Omental fat pad (tissue), 4 donors: ENCODE results near the gene RPP40.

- PRO-cap: no peak
- RAMPAGE, long total RNA, 4 experiments: start-site peak on the plus strand in 4 of 4 experiments, at chr6:5003766-5003827 at its widest, 7 to 52 reads per replicate; start-site peak on the minus strand in 3 of 4 experiments, at chr6:5004009-5004037 at its widest, 55 to 223 reads per replicate
These were observed at the start of gene RPP40 for GRCh38 chr6:5003484-5004210. Gene RPP40, minus strand, starts transcription at chr6:5004037.

- PRO-cap: no peak
- RAMPAGE, long total RNA, 4 experiments: no peak in any of the 4 experiments
These were observed 55.9 kb downstream of the LYRM4 start for GRCh38 chr6:5204634-5205539.

DNA sequence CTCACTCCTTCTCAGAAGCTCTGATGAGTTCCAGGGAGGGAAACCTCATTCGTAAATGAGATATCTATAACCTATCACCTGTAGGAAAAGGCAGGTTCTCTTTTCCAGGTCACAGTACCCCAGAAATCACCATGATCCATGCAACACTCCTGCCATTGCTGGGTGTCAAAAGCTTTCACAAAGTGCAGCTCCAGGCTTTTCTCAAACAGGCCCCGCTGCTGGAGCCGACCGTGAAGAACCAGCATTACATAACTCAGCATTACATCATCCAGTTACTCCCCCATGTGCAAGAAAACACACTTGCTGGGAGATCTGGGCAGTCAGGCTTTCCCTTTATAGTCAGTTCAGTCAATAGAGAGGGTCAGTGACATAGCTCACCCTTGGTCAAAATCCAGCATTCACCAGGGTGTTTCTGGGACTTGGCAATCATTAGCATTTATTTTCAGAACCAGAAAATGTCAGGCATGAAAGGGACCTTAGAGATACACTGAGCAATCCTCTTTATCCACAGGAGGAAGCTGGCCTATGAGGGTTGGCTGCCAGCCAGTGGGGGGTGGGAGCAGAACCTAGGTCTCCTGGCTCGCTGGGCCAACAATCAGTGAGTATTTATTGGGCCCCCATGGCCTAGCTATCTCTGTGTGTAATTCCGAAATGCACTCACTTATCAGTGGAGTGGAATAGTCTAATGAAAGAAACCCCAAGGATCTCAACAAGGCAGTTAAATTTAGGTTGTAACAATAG, 54.8 kb downstream of the LYRM4 start:
- PRO-cap: no peak
- RAMPAGE, long total RNA, 4 experiments: no peak in any of the 4 experiments

DNA sequence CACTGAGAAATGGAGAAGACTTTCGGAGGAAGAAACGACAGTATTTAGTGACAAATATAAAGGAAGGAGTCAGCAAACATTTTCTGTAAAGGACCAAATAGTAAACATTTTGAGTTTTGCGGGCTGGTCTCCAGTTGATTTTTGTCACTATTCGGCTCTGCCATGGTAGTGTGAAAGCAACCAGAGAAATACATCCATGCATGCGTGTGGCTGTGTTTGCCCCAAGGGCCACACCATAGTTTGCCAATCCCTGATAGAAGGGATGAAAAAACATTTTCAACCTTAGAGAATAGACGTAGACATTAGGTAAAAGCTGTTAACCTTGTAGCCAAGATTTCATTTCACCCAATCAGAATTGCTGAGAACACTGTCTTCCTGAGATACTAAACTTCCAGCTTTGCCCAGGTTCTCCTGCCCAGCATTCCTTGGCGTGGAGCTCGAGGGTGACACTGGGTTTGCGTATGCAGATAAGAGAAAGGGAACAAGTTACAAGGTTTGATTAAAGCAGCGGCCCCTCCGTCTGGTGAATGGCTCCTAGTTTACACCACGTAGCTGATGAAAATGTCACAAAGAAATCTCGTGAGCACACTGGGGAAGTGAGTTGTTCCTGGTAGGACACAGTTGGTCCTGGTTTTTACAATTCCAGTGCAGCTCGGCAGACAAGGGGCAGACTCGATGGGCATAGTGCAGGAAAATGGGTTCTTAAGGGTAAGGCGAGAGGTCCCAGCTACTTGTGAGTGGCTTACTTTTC, 247.7 kb downstream of the FARS2 start:
- PRO-cap: no peak
- RAMPAGE, long total RNA, 4 experiments: no peak in any of the 4 experiments

GRCh38 chr6:5663253-5663747, 343.4 kb downstream of the NRN1 start:
- PRO-cap: no peak
- RAMPAGE, long total RNA, 4 experiments: no peak in any of the 4 experiments

DNA sequence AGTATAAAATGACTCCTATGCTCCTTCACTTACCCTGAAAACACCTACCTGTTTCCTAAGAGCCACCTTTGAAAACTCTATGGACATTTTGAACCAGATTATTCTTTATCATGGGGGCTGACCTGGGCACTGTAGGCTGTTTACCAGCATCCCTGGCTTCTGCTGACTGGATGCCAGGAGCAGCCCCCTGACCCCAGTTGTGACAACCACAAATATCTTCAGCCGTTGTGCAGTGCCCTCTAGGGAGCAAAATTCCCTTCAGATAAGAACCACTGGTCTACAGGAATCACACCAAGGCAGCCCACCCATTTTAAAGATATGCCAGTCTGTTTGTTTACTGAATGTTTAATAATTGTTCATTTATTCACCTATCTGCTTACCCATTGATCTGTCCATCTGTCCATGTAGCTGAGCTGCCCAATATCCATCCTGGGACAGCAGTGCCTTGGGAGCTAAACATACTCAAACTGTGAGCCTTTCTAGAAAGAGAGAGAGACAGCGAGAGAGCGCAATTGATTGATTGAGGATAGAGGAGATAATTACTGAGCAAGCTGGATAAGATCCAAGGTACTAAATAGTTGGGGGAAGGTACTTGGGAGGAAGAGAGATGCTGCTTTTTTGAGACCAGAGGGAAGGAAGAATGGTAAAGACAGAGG, 276.8 kb downstream of the NRN1 start:
- PRO-cap: no peak
- RAMPAGE, long total RNA, 4 experiments: no peak in any of the 4 experiments

GRCh38 chr6:5762331-5763150, 244.2 kb downstream of the NRN1 start:
- PRO-cap: no peak
- RAMPAGE, long total RNA, 4 experiments: no peak in any of the 4 experiments

DNA sequence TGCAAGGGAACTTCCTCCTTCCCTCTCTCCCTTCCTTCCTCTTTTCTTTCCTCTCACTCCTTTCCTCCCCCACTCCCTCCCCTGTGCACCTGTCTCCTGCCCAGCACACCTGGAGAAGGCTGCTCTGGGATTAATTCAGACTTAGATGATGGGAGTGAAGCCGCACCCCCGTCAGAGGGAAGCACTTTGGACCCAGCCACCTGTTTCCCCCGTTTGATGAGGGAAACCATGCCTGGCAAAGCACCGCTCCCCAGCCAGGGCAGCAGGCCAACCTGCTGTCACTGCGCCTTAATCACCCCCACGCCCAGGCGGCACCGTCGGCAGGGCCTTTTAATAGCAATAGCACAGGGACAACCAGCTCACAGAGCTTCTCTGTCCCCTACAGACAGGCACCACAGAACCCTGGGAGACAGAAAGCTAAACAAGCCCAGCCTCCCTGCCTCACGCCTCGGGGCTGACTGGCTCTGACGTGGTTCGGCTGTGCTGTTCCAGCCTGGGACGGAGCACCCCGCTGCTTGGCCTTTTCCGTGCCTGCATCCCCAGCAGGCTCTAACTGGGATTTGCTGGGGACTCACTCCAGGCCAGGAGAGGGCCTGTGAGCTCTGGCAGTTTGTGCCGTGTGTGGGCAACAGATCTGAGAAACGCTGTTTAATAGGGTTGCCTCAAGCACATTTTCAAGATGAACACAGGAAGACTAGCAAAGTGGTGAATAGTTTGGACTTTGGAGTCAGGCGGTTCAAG, 223.9 kb downstream of the NRN1 start:
- PRO-cap: no peak
- RAMPAGE, long total RNA, 4 experiments: no peak in any of the 4 experiments

- PRO-cap: no peak
- RAMPAGE, long total RNA, 4 experiments: no peak in any of the 4 experiments
These were observed 155.9 kb downstream of the NRN1 start for GRCh38 chr6:5850473-5851643.

DNA sequence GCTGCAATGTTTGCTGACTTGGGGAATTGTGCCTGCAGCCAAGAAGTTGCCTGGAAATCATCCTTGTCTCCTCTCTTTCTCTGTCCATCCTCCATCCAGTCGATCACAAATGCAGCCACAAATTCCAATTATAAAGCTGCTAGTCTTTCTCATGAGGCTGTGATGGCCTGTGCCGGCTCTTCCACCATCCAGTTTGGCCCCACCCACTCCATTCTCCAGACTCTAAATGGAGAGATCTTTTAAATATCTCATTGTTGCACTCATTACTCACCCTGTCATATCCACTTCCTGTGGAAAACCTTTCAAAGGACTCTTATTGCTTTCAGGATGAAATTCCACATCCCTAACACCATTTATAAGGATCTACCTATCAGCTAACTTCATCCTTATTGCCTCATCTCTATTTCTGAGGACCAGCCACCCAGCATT, 70.6 kb downstream of the NRN1 start:
- PRO-cap: no peak
- RAMPAGE, long total RNA, 4 experiments: no peak in any of the 4 experiments

DNA sequence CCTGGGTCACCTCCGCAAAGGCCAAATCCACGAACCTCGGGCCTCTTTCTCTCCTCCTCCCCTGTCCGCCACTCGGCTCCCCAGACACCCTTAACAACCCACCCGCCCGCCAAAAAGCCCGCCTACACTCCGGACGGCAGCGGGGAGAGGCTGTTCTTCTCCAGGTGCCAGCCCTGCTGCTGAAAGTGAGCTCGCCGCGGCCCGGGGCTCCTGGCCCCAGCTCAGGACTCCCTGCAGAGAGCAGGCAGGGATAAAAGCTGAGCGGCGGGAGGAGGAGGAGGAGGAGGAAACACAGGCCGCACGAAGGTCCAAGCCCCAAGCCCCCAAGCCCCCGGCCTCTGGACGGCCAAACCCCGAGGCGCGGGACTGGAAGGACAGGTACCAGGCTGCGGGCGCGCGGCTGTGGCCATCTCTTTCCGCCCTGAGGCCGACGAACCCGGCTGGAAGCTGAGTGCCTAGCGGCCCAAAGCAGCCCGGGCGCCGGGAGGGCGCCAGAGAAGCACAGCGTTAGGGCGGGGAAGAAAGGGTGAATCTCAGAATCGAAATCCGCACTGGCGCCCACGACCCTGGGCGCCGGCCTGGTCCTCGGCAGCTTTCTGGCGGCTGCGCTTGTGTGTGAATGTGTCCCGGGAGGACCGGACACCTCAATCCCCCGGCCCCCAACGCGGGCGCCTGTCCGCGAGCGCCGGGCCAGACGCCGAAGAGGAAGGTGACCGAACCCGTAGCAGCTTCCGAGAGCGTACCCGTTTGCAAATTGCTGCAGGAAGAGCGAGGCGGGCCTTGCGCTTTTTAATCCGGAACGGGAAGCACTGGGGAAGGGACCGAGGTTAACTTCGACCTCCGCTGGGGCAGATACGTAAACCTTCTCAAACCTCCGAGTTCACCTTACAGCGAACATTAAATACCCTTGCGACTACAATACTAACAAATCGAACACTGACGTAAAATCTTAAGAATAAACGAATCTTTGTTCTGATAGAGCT, 3.1 kb downstream of the NRN1 start:
- PRO-cap: no peak
- RAMPAGE, long total RNA, 4 experiments: start-site peak on the minus strand in 1 of 4 experiments, centred at position 703 of the sequence, 19 reads per replicate

GRCh38 chr6:6007170-6007836, 578 bp upstream of the NRN1 start:
- PRO-cap: no peak
- RAMPAGE, long total RNA, 4 experiments: no peak in any of the 4 experiments

- PRO-cap: no peak
- RAMPAGE, long total RNA, 4 experiments: no peak in any of the 4 experiments
These were observed 70.3 kb upstream of the F13A1 start for GRCh38 chr6:6390589-6391241.

- PRO-cap: no peak
- RAMPAGE, long total RNA, 4 experiments: no peak in any of the 4 experiments
These were observed 3.1 kb downstream of the LY86 start for GRCh38 chr6:6591657-6592074.

- PRO-cap: no peak
- RAMPAGE, long total RNA, 4 experiments: no peak in any of the 4 experiments
These were observed 12.1 kb downstream of the LY86 start for GRCh38 chr6:6600626-6601018.

DNA sequence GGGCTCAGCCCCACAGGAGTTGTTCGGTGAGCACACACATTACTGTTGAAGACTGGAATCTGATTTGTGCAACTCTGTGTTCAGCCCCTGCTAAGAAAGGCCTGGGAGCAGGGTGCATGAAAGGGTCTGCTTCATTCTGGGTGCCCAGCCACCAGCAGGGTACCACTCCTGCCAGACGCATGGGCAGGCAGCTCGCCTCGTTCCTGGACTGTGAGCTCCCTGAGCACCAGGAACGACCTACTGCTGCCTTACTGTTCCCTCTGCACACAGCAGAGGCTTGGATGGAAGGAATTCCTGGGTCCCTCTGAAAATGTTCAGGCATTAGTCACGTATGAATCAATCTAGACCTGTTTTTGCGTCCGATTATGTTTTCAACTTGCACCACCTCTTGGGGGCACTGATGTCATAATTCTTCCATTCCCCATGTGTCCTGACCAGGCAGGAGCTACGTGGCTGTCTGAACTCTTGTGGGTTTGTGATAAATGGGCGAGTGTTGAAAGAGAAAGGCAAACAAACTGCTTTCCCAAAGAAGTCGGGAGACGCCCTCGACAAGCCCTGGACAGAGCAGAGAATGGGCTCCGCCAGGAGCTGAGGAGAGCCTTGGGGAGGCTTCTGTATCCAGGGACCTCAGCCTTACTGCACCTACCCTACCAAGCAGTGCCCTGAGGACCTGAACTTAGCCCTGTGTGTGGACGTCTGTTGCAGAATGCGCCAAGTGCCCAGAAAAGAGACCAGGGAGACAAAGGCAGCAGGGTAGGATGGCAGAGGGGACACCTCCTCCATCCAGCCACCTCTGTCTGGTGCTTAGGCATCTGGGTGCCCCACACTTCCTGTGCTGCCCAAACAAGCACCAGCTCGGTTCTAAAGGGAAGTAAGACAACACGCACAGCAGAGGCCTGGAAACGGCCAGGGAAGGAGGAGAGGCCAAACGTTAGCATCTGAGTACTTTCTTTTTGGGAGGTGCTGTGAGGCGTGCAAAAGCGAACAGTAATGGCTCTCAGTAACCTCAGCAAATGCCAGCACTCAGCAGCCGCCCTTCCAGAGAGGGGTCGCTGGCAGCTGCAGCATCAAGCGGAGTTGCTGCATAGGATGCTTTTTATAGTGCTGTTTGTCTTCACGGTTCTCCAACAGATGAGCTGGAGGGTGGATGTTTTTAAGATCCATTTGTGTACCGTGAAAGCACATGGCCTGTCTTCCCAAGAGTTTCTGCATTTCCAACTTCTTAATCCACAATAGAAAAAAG, 124.2 kb downstream of the LY86 start:
- PRO-cap: no peak
- RAMPAGE, long total RNA, 4 experiments: no peak in any of the 4 experiments

DNA sequence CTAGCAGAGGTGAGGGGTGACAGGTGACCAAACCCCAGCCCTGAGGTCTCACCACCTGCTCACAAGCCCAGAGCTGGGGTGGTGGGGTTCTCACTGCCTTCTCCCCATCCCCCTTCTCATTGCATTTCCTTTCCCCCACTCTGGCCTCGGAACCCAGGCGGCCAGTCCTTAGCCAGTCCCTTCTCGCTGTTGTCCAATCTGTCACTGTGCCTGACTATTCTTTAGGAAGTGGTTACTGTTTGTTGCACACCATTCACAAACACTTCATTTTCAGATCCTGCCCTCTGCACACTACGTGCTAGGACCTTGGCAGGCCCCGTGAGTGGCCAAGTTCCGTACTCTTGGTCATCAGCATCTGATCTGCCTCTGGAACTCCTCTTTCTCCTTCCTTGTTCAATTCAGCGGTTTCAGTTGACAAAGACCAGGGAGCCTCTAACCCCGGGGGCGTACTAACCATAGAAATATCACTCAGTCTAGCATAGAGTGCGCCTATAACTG, 137.2 kb downstream of the LY86 start:
- PRO-cap: no peak
- RAMPAGE, long total RNA, 4 experiments: no peak in any of the 4 experiments

DNA sequence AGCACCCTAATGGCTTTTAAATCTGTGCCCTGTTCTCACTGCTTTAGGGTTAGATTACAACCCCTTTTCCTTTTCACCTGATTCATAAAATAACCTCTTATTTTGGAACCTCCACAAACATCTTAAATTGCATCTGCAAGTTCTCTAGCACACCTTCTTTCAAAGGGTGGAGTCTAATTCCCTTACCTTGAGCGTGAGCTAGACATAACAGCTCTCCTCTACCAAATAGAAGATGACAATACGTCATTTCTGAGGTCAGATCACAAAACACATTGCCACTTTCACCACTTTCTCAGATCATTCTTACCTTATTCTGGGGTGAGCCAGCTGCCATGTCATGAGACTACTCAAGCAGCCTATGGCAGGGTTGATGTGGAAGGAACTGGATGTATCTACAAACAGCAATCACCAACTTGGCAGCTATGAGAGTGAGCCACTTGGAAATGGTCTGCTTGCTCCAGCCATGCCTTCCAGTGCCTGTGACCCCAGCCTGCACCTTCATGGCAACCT, 150.3 kb downstream of the LY86 start:
- PRO-cap: no peak
- RAMPAGE, long total RNA, 4 experiments: no peak in any of the 4 experiments

GRCh38 chr6:6790830-6791072, 202.2 kb downstream of the LY86 start:
- PRO-cap: no peak
- RAMPAGE, long total RNA, 4 experiments: no peak in any of the 4 experiments

DNA sequence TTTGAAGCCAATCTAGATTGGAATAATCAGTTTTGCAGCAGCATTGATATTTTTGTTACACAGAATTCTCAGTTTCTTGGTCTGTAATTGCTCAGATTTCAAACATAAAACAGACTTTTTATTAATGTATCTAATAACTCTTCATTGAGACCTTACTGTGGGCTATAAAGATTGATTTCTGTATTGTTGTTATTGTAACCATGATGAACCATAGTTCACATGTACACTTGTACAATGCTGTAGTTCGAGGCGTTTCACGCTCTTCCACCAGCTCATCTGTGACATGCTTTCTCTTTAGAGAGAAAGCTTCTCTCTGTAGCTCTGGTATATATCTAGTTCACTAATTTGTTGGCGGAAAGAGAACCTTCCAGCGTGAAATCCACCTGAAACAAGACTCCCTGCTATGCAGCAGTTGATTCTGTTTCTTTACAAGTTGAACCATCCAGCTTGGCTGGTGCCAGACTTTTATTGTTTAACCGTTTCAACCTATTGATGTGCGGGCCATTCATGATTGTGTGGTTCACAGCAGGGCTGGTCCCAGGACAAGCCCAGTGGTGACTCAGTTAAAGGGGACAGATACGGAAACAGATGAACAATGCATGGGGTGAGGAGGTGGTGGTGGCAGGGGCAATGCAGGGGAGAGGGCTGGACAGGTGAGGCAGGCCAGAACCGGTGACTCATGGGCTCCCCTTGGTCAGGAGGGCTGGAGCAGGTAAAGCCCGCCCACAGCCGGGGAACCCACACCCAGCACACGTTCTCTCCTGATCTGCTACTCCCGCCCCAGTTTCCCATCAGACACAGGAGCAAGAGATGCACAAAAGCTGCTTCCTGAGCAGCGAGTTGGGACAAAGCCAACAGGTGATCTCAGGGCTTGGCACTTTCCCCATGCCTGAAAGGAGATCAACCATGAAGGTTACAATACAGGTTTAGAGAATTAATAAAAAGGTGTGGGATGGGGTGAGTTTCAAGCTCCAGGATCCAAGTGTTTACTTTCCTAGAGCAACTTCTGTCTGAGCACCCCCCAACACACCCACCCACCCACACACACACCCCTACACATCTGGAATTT, 232.1 kb downstream of the LY86 start:
- PRO-cap: no peak
- RAMPAGE, long total RNA, 4 experiments: no peak in any of the 4 experiments